Skeletal muscle tissue (tissue), 7 donors: ENCODE measurements around the genes REL, SANBR, USP34 and WDPCP.

DNA sequence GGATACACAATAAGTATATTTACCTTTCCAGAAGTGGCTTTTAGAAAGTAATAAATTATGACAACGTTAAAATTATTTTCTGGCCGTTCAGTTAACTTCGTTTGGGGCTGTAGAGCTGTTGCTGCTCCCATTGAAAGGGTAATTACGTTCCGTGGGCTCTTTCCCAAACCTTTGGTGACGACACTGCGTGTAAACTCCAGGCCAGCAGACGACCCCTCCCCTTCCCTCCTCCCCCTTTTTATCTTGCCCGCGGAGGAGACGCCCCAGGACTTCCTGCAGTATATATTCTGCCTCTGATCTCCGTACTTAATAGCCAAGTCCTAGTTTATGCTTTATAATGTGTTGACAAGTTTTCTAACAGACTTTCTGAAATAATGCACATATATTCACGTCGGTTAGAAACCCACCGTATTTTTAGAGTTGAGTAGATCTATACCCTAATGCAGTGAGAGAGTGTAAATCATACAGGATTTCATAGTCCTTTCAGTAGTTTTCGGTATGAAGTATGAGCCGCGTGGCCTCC, 3.7 kb upstream of the BCL11A start:
- PRO-cap, 3 experiments, result no peak in any of the 3 experiments
- RAMPAGE, long total RNA, result no peak
- RRBS, 2 experiments, result no CpG with 5 or more reads among the region's 18 CpGs

DNA sequence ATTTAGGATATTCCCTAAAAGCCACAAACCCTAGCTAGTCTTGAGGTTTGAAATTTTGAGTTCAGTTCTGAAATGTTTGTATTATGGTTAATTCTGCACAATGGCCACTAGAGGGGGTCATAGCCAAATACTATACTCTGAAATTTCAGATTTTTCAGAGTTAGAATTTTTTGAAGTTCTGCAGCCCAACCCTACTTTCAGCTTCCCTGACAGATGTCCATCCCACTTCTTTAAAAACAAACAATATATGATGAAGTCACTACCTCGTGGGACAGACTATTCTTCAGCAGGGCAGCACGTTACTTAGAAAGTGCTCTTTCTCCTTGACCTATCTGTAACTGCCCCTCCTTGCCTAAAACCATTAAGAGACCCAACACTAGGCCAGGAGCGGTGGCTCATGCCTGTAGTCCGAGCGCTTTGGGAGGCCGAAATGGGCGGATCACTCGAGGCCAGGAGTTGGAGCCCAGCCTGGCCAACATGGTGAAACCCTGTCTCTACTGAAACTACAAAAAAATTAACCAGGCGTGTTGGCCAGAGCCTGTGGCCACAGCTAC, 48.2 kb upstream of the PAPOLG start:
- PRO-cap, 3 experiments, result no peak in any of the 3 experiments
- RAMPAGE, long total RNA, result no peak
- RRBS, 2 experiments, result no CpG with 5 or more reads among the region's 9 CpGs

DNA sequence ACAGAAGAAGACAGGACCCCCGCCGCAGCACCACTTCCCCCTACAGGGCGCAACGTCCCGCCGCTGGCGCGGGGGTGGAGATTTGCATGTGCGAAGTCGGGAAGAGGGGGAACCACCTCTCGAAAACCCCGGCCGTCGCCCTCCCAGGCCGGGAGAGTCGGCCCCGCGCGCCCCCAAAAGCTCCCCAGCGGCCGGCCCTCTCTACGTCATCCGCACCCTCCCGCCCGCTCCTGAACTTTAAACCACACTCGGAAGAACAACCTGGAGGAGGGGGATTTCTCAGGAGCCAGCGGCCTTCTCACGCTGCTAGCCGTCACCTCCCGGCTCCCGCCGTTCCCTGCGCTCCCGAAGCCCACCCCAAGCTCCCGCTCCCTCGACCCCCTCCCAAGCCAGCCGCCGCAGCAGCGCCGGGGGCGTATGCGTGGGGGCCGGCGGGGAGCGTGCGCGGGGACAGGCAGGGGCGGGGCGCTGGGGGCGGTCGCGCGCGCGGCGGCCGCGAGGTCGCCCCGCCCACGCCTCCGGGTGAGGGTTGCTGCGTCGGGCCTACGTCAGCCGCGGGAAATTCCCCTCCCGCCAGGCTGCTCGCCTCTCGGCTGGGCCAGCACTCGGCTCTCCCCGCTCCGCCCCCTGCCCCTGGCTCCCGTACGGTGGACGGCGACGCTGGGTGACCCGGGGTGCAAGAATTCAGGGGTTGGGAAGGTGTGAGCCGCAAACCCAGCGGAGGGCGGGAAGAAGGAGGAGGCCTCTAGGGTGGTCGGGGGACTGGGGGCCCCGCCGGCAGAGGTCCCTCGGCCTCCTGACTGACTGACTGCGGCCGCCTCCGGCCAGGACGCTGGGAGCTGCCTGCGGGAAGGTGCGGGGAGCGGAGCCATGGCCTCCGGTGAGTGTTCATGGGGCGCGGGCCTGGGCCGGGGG, at the start of gene REL:
Gene REL, plus strand, starts transcription at position 604 of the 915 bp plus-strand sequence.
- PRO-cap, 3 experiments, result peak in 3 of 3 experiments; most common plus-strand start position 827 of the sequence (in 2); most common minus-strand start position 470 of the sequence (in 3)
- RAMPAGE, long total RNA, result no peak
- RRBS, 2 experiments, result 1 to 2% methylated on average over 52 of the region's 97 CpGs

GRCh38 chr2:60885455-60886119, 4.2 kb downstream of the REL start:
- PRO-cap, 3 experiments, result no peak in any of the 3 experiments
- RAMPAGE, long total RNA, result no peak
- RRBS, 2 experiments, result no CpG with 5 or more reads among the region's 2 CpGs

GRCh38 chr2:60957582-60958164, 59.8 kb upstream of the PEX13 start:
- PRO-cap, 3 experiments, result no peak in any of the 3 experiments
- RAMPAGE, long total RNA, result no peak
- RRBS, 2 experiments, result no CpG with 5 or more reads among the region's 8 CpGs

DNA sequence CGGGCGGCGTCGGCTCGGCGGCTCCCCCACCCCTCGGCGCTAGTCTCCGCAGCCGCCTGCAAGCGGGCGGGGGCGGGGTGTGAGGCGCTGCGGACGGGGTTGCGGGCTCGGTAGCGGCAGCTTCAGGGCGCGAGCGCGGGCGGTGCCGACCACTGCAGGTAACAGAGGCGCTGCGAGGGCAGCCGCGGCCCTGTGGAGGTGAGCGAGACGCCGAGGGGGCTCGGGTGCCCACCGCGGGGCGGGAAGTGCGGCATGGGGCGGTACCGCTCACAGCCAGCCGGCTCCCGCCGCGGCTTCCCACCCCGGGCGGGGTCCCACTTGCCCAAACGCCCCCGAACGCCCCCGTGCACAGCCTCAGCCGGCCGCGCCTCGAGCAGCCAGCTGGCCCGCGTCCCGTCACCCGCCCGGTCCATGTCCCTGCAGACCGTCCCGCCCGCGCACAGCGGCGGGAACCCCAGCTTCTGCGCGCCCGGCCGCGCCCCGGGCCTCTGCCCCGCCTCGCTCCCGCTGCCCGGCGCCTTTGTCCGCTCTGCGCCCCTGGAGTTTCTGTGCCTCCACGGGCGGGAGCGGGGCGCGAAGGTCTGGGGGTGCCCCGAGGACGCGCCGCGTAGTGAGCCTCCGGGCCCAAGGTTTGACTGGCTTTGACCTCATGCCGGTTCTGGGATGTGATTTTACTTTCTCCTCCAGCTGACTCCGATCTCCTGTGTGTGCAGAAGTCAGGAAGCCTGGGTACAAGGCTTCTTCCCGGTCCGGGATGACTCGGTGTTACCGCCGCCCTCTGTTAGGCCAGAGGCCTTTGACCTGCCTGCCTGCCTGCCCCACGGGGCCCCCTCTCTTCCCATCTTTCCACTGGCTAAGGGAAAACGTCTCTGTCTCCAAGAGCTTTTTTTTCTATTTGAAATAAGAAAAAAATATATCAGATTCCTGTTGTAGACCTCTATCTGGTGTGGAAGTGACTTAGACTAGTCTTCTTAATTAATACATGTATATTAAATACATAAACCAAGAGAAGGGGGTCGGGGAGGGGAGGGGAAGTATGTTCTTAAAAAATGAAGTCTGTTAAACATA, at the start of gene SANBR:
Gene SANBR, plus strand, starts transcription at position 42 of the 1,068 bp plus-strand sequence.
- PRO-cap, 3 experiments, result peak in 3 of 3 experiments; most common plus-strand start position 42 of the sequence (in 2); most common minus-strand start position 709 of the sequence (in 1)
- RAMPAGE, long total RNA, result no peak
- RRBS, 2 experiments, result 2% methylated on average over 37 of the region's 98 CpGs

GRCh38 chr2:61218420-61219122, 56.6 kb downstream of the C2orf74 start:
- PRO-cap, 3 experiments, result no peak in any of the 3 experiments
- RAMPAGE, long total RNA, result no peak
- RRBS, 2 experiments, result no CpG with 5 or more reads among the region's 3 CpGs

GRCh38 chr2:61470975-61471883, at the start of gene USP34:
TSS of gene USP34 (minus strand) at chr2:61471087.
- PRO-cap, 3 experiments, result peak in 3 of 3 experiments; most common plus-strand start chr2:61471033 (in 2); most common minus-strand start chr2:61471068 (in 2)
- RAMPAGE, long total RNA, result start-site peak on the plus strand at chr2:61471295-61471369, 26 and 9 reads in 2 replicates
- RRBS, 2 experiments, result 2 to 3% methylated on average over 39 to 51 of the region's 90 CpGs

DNA sequence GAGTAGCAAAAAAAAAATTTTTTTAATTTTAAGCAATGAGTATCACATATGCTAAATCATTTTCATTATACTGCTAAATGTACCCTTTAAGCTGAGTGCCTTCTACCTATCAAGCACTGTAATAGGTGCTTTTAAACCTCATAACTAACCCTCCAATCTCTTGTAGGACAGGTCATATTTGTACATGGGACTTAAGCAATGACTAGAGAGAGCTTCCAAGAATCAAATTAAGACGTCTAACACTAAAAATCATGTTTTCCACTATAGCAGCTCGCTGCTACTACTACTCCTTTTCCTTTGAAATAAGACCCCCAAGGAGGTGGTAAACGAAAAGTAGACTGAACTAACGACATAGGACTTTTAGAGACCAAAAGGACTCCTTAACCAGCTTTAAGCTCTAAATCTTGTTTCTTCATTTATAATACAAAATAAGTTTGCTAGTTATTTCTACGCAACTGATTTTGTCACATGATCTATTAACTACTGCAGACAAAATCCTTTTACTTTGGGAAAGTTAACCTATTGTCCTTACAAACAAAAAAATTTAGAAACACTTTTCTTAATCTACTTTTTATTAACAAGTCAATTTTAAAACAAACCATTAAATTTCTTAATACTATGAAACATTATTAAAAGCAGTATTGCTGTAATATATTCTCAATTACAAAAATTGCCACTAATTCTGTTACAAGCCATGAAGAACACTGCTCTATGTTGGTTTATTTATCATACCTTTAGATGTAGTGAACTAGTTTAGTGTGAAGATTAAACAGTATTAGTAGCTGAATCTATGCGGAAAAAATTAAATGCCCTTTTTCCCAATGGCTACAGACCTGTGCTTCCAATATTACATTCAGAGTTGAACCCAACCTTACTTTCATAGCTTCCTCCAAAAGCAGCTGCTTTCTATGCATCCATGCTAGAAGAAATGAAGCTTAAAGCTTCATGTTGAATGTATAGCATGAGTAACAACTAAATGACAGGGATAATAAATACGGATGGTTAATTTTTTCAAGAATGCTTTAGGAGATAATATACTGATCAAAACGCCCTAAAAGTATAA, 7.0 kb downstream of the XPO1 start:
- PRO-cap, 3 experiments, result no peak in any of the 3 experiments
- RAMPAGE, long total RNA, result no peak
- RRBS, 2 experiments, result no CpG with 5 or more reads among the region's 8 CpGs

DNA sequence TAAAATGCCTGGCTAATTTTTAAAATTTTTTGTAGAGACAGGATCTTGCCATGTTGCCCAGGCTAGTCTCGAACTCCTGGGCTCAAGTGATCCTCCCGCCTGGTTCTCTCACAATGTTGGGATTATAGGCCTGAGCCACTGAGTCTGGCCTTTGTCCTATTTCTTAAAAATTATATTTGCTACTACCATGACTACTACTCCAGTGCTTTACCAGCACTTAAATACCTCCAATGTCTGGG, 147.3 kb downstream of the FAM161A start:
- PRO-cap, 3 experiments, result no peak in any of the 3 experiments
- RAMPAGE, long total RNA, result no peak
- RRBS, 2 experiments, result no CpG with 5 or more reads among the region's 2 CpGs

GRCh38 chr2:61793482-61793709, 60.5 kb downstream of the FAM161A start:
- PRO-cap, 3 experiments, result no peak in any of the 3 experiments
- RAMPAGE, long total RNA, result no peak
- RRBS, 2 experiments, result no CpG with 5 or more reads among the region's 12 CpGs

DNA sequence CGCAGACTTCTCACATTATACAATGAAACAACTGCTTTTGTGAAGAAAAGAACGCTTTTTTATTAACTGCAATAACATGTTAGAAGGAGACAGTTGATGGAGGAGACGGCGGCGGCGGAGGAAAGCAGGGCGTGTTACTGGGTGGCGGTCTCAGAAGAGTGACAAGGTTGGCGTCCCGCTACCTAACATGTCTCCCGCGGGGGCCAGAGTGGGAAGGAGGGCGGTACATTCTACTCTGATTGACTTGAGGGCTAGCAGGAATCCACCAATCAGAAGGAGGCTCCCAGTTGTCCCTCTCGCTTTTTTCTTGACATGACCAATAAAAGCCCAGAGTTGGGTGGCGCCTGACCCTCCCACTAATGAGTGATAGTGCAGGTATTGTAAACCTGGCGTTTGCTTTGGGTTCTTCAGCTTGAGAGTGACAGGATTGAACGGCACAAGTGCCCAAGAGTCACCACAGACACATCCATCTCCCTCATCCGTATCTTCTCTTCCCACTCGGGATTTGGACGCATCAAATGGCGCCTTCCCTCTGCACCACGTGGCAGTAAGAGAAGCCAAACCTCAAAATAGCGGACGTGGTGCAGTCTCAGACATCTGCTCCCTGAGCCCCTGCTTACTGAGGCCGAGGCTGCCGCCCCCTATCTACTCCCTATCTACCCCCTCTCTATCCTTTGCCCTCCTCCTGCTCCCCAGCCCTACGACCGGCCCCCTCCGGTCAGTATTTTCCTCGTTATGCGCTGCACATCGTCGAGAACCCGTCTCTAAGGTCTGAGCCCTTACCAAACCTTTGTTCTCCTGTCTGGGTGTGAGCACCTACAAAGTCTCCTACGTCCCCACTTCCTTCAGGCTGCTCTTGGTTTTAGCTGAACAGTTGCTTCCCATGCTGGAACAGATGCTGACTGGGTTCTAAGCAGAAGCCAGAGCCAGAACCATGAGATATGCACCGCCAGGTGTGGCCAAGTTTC, 760 bp upstream of the FAM161A start:
- PRO-cap, 3 experiments, result peak in 2 of 3 experiments; most common plus-strand start position 437 of the sequence (in 1); most common minus-strand start position 160 of the sequence (in 2)
- RAMPAGE, long total RNA, result no peak
- RRBS, 2 experiments, result no CpG with 5 or more reads among the region's 36 CpGs

GRCh38 chr2:61971111-61971805, 65.8 kb downstream of the COMMD1 start:
- PRO-cap, 3 experiments, result no peak in any of the 3 experiments
- RAMPAGE, long total RNA, result no peak
- RRBS, 2 experiments, result no CpG with 5 or more reads among the region's 10 CpGs

DNA sequence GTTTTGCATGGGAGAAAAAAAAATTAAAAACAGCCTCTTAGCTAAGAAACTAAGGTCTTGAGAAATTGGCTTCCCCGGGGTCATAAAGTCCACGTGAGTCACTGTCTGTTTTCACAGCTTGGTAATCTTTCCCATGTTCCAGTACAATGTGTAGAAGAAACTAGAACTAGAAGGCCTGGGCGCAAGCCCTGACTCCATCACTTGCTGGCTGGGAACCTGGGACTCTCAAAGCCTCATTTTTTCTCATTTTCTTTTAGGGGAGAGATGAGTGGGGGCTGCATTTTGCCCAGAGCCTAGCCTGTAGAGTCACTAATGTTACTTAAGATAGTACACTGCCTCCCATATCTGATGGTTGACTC, 20.8 kb downstream of the B3GNT2 start:
- PRO-cap, 3 experiments, result no peak in any of the 3 experiments
- RAMPAGE, long total RNA, result no peak
- RRBS, 2 experiments, result no CpG with 5 or more reads among the region's 3 CpGs

GRCh38 chr2:62406358-62406800, 99.6 kb downstream of the TMEM17 start:
- PRO-cap, 3 experiments, result no peak in any of the 3 experiments
- RAMPAGE, long total RNA, result no peak
- RRBS, 2 experiments, result no CpG with 5 or more reads among the region's 6 CpGs

DNA sequence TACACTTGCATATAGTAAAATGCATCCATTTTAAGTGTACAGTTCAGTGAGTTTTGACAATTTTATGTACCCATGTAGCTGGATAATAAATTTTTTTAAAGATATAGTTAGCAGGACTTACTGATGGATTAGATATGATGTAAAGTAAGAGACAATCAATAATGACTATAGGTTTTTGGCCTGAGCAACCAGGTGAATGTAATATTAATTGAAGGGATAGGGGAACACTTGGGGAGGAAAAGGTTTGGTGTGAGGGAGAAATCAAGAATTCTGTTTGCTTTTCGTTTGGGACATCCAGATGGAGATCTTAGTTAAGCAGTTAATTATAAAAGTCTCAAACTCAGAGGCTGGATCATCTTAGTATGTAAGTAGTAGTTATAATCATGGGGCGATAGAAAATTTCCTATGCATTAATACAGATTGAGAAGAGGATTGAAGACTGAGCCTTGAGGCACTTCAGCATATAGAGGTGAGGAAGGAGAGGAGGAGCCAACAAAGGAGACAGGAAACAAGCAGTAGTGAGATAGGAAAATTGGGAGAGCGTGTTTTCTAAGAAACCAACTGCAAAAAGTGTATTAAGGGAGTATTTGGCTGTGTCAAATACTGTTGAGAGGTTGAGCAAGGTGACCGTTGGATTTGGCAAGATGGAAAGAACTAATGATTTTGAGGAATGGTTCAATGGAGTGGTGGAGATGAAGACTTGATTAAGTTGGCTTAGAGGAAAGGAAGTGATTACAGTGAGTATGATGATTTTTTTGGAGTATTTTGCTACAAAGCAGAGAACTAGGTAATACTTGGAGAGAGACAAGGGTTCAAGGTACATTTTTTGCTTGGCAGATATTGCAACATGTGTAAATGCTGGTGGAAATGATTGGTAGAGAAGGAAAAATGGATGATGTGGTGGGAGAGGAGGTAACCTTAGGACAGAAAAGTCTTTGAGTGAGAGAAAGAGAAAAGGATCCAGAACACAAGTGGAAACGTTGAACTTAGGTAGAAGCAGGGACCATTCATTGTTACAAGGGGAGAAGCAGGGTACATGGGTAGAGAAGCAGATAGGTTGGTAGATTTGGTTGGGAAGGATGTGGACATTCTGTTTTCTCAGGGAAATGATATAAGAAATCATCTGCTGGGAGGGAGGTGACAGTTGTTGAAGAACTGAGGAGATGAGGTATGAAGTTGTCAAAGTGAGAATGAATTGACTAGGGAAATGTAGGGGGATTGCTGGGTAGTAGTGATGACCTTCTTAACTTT, 6.1 kb downstream of the EHBP1 start:
- PRO-cap, 3 experiments, result no peak in any of the 3 experiments
- RAMPAGE, long total RNA, result no peak
- RRBS, 2 experiments, result no CpG with 5 or more reads among the region's 5 CpGs

GRCh38 chr2:63587802-63588881, at the start of gene WDPCP:
TSS of gene WDPCP (minus strand) at chr2:63588477.
- PRO-cap, 3 experiments, result peak in 3 of 3 experiments; most common plus-strand start chr2:63588573 (in 1); most common minus-strand start chr2:63588733 (in 3)
- RAMPAGE, long total RNA, result no peak
- RRBS, 2 experiments, result 2% methylated on average over 19 to 21 of the region's 61 CpGs

- PRO-cap, 3 experiments, result no peak in any of the 3 experiments
- RAMPAGE, long total RNA, result no peak
- RRBS, 2 experiments, result no CpG with 5 or more reads among the region's 2 CpGs
Measured at GRCh38 chr2:63729257-63730003, 112.3 kb upstream of the UGP2 start.

GRCh38 chr2:63840753-63840919, 1.1 kb upstream of the UGP2 start:
- PRO-cap, 3 experiments, result peak in 3 of 3 experiments; most common minus-strand start chr2:63840822 (in 3)
- RAMPAGE, long total RNA, result no peak
- RRBS, 2 experiments, result no CpG with 5 or more reads among the region's 19 CpGs

DNA sequence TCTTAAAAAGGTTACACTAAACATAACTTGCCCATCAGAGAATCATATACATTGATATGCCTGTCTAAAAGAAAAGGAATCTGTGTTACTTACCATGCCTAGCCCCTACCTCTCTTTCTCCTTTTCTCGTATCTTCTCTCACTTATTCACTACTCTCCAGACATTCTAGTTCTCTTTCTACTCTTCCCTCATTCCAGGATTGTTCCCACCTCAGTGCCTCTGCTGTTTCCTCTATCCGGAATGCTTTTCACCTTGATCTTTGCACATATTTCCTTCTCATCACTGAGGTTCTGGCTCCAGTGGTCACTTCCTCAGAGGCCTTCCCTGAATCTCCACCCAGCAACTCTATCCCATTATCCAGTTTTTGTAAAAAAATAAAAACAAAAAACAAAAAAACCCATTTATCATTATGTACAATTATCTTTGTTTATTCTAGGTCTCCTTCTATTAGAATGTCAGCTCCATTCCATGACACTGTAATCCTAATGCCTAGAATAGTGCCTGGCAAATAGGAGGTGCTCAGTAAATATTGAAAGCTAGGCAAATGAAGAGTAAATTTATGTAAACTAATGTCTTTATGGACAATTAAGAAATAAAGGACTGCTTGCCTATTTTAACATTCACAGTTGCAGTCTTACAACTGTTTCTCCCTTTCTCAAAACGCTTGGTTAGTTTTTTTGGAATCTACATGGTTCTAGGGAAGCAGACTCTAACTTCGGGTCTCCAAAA, 84.8 kb downstream of the VPS54 start:
- PRO-cap, 3 experiments, result no peak in any of the 3 experiments
- RAMPAGE, long total RNA, result no peak
- RRBS, 2 experiments, result no CpG with 5 or more reads among the region's 4 CpGs